Prostate gland (tissue), 2 donors: ENCODE data around the gene CHRNB2.

GRCh38 chr1:153805233-153805816, 30.1 kb downstream of the SLC27A3 start:
- PRO-cap = bidirectional peak, plus-strand start at chr1:153805612, minus-strand start at chr1:153805312
- RAMPAGE, long total RNA, 2 experiments = no peak in any of the 2 experiments

DNA sequence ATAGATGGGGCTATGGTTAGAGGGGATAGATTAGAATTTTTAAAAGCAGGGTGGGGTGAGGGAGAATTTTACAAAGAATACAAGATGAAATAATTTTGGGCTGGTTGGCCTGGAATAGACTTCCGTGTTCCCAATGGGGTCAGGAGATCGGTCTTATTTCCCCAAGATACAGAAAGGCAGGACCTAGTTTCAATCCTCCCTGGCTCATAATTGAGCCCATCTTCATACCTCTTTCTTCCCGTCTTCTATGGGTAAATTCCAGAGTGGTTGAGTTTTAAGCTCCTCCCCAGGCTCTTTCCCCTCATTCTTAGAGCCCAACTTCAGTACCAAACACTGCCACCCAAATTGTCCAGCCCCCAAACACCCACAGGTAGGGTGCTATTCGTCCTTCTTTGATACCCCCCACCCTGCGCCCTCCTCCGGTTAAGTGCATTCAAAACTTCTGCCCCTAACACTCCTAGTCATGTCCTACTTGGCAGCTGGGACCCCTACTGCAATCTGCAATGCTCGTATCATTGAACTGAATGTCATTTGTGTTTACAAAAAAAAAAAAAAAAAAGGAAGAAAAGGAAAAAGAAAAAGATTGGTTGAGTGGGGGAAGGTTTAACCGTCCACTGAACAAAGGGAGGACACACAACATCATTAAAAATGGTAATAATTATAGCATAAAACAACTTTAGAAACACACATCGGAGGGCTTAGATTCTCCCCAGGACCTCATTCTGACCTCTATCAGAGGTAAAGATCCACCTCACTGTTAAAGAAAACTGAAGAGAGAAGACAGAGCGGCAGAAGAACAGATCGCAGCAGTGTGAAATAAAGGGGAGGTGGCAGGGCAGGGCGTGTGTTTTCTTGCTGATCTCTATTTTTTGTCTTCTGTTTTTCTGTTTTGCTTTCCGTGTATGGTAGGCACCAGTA, 34.2 kb downstream of the SLC27A3 start:
- PRO-cap = no peak
- RAMPAGE, long total RNA, 2 experiments = no peak in any of the 2 experiments

DNA sequence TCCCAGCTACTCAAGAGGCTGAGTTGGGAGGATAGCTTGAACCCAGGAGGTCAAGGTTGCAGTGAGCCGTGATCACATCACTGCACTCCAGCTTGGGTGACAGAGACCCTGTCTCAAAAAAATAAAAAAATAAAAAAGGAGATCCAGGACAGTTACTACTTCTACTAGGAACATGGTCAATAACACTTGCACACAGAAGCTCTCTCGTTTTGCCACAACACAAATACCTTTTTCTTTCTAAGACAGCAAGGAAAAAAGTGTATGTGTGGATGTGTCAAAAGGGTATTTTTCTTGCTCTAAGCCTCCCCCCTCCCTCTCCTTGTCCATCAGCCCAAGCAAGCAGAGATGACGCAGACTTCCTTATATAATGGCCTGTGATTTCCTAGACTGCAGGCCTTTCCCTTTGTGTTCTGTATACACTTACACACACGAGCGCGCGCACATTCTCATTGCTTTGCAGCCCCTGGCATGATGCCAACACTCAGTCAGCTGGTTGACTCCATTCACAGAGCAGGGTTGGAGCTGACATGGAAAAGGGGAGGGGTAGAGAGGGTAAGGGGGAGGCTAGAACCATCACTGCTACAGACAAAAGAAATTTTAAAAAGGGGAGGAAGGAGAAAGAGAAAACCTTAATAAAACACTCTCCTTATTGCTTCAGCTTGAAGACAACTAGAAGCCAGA, 41.9 kb downstream of the GATAD2B start:
- PRO-cap = no peak
- RAMPAGE, long total RNA, 2 experiments = no peak in any of the 2 experiments

- PRO-cap = no peak
- RAMPAGE, long total RNA, 2 experiments = no peak in any of the 2 experiments
Observed at GRCh38 chr1:153953814-153954419, 4.5 kb downstream of the CRTC2 start.

- PRO-cap = no peak
- RAMPAGE, long total RNA, 2 experiments = no peak in any of the 2 experiments
Observed at GRCh38 chr1:153978230-153979005, 944 bp upstream of the JTB start.

GRCh38 chr1:154156761-154157392, 35.0 kb downstream of the TPM3 start:
- PRO-cap = no peak
- RAMPAGE, long total RNA, 2 experiments = no peak in any of the 2 experiments

- PRO-cap = no peak
- RAMPAGE, long total RNA, 2 experiments = no peak in any of the 2 experiments
Observed at GRCh38 chr1:154178908-154179596, 12.8 kb downstream of the TPM3 start.

GRCh38 chr1:154219060-154219469, 1.3 kb downstream of the C1orf43 start:
- PRO-cap = no peak
- RAMPAGE, long total RNA, 2 experiments = no peak in any of the 2 experiments

DNA sequence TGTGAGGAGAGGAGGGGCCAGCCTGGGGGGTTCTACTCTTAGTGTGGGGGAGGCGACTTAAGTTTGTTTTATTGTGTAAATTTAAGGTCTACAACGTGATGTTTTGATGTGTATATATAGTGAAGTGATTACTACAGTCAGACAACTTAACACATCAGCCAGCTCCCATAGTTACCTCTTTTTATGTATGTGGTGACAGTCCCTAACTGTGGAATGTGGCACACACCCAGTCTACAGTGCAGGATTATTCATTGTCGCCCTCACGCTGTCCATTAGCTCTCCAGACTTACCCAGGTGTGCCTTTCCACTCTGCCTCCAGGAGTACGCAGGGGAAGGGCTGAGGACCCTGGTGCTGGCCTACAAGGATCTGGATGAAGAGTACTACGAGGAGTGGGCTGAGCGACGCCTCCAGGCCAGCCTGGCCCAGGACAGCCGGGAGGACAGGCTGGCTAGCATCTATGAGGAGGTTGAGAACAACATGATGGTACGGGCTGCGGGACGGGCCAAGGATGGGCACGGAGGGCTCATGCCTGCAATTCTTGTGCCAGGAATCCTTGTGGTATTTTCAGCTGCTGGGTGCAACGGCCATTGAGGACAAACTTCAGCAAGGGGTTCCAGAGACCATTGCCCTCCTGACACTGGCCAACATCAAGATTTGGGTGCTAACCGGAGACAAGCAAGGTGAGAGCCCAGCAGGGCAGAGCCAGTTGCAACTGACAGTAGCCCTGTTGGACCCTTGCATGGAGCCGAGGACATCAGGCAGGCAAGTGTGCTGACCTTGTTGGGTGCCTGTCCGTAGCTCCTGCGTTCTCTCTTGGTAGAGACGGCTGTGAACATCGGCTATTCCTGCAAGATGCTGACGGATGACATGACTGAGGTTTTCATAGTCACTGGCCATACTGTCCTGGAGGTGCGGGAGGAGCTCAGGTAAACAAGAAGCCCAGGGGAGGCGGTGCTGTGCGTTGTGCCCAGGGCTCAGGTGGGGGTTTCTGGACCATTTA, 18.5 kb downstream of the ATP8B2 start:
- PRO-cap = no peak
- RAMPAGE, long total RNA, 2 experiments = start-site peak on the plus strand in 1 of 2 experiments, centred at position 423 of the sequence, 20 reads per replicate

- PRO-cap = no peak
- RAMPAGE, long total RNA, 2 experiments = no peak in any of the 2 experiments
Observed at GRCh38 chr1:154353494-154353972, 28.2 kb downstream of the ATP8B2 start.

DNA sequence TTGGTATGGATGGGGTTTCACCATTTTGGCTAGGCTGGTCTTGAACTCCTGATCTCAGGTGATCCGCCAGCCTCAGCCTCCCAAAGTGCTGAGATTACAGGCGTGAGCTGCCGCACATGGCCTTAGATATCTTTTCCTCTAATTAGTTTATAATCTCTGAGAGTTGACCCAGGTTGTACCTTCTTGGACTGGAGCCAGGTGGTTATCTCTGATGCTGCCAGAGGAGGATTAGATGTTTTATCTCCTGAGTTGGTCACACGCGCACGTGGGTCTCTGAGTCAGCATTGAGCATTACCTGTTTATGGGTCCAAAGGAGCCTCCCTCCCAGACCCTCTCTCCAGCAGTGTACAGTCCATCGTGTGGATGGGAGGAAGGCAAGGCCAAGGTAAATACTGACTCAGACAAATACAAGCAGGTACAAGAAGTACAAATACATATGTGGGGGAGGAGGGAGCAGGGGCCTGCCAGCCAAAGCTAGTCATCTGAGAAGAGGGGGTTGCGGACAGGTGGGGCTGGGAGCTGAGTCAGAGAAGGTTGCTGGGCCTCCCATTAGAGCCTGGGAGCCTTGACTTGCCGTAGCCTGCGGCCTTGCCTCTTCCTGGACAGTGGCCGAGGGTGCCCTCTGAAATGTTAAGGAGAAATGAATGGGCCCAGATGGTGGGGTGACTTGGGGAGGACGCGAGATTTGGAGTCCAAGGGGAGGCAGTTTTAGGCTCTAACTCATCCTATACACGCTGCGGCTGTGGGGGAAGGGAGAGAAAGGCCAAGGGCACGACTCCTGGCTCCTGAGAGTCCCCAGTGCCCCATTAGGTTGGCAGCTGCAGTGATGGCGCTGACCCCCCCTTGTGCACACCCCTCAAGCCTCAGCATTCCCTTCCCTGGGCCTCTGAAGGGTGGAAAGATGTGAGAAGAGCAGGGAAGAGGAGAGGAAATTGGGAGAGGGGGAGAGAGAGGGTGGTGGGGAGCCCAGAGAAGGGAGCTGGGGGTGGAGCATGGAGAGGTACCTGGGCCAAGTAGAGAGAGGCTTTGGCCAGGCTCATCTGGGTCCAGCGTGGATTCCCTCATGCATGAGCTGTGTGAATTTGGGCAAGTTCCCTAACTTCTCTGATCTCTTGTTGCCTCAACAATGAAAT, 13.3 kb downstream of the IL6R start:
- PRO-cap = bidirectional peak, plus-strand start at position 505 of the sequence, minus-strand start at position 347 of the sequence
- RAMPAGE, long total RNA, 2 experiments = no peak in any of the 2 experiments

DNA sequence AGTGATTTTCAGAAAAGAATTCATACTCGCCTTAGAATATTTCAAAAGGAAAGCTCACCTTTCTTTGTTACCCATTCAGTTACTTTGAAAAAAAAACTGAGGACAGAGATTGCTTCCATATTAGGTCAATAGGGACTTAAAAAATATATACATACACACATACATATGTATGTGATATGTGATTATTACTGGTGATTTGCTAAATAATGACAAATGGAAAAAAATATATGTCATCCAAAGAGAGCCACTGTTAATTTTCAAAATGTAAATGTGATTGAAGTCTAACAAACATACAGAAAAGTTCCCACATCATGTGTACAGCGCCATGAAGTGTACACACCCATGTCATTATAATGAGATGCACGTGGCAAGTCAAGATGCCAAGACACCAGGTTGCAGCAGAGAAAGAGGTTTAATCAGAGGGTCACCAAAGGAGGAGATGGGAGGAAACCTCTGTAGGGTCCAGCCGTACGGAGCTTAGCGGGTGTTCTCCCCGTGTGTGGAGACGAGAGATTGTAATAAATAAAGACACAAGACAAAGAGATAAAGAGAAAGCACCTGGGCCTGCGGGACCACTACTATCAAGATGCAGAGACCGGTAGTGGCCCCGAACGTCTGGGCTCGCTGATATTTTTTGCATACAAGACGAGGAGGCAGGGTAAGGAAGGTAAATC, 41.5 kb upstream of the TDRD10 start:
- PRO-cap = no peak
- RAMPAGE, long total RNA, 2 experiments = no peak in any of the 2 experiments

GRCh38 chr1:154555795-154556207, 2.7 kb downstream of the UBE2Q1 start:
- PRO-cap = no peak
- RAMPAGE, long total RNA, 2 experiments = no peak in any of the 2 experiments

DNA sequence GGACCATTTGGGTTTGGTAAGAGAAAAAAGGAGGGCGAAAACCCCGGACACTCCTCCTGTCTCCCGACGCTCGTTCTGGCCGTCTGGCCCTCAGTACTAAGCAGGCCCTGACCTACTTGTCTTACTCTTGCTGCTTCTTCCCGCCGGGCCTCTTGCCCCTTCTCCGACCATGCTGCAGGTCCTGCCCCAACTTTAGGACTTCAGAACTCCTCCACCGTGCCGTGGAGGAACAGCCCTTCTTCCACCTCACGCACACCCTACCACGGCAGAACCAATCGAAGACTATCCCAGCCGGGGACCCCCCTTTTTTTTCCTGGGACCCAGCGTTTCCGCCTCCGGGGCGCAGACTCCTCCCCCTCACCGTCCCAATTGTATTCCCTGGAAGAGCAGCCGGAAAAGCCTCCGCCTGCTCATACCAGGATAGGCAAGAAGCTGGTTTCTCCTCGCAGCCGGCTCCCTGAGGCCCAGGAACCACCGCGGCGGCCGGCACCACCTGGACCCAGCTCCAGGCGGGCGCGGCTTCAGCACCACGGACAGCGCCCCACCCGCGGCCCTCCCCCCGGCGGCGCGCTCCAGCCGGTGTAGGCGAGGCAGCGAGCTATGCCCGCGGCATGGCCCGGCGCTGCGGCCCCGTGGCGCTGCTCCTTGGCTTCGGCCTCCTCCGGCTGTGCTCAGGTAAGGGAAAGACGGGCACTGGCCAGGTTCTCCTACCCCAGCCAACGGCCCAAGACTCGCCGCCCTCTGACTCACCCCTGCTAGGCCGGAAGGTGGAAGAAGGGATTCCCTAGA, at the start of gene CHRNB2:
Gene CHRNB2 (plus strand): TSS at position 345 of the 789 bp plus-strand sequence.
- PRO-cap = no peak
- RAMPAGE, long total RNA, 2 experiments = no peak in any of the 2 experiments

- PRO-cap = no peak
- RAMPAGE, long total RNA, 2 experiments = no peak in any of the 2 experiments
Observed at GRCh38 chr1:154584475-154585113, 17.0 kb downstream of the CHRNB2 start.

DNA sequence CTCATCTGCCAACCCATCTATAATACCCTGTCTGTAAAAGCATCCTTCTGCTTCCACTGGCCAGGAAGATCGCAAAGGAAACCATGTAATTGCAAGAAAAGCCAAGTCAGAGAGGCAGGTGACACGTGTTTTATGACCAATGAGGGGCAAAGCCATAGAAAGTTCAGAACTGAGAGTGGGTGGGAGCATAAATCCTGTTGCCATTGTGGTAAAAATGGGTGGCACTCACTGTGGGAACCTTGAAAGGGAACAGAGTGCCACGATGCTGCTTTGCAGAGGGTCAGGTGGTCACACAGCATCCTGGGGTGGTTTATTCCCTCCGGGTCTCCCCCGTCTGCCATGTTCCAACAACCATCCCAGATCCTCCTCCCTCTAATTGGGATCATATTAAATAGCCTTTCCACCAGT, 78.2 kb downstream of the KCNN3 start:
- PRO-cap = no peak
- RAMPAGE, long total RNA, 2 experiments = no peak in any of the 2 experiments

DNA sequence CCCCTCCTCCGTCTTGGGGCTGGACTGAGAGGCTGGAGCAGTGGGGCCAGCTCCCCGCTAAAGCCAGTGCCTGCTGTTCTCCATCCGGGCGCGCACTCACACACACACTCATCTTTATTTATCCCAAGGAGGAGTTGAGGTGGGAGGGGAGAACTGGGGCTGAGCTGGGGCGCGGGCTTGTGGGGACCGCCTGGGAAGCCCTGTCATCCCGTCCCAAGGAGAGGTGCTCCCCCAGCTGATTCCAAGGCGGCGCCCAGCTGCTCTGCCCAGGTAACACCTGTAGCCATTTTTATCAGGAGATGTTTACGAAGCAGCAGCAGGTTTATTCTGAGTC, 2.1 kb downstream of the KCNN3 start:
- PRO-cap = no peak
- RAMPAGE, long total RNA, 2 experiments = no peak in any of the 2 experiments

DNA sequence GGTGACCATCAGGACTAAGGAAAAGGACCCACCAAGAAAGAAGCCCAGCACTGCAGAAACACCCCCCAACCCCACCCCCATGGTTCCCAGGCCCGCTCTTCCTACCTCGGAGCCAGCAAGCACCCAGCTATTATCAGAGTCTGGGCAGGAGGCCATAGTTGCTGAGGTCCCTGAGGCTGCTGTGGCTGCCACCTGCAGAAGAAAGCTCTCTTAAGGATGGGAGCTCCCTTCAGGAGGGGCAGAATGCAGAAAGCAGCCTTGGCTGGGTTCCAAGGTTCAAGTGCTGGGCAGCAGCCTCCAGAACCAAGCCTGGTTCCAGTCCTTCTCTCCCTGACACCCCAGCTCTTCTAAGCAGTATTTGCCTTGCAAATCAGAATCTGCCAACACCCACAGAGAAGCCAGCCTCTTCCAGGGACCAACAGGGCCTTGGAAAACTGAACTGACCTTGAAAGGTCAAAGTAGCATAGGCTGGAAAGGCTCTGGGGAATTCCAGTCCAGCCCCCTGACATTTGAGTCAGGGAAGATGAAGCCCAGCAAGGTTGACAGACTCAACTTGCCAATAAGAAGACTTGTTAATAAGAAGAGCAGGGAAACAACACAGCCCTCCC, 2.2 kb downstream of the PBXIP1 start:
- PRO-cap = no peak
- RAMPAGE, long total RNA, 2 experiments = no peak in any of the 2 experiments

- PRO-cap = no peak
- RAMPAGE, long total RNA, 2 experiments = no peak in any of the 2 experiments
Observed at GRCh38 chr1:154968385-154969178, 2.0 kb downstream of the SHC1 start.

DNA sequence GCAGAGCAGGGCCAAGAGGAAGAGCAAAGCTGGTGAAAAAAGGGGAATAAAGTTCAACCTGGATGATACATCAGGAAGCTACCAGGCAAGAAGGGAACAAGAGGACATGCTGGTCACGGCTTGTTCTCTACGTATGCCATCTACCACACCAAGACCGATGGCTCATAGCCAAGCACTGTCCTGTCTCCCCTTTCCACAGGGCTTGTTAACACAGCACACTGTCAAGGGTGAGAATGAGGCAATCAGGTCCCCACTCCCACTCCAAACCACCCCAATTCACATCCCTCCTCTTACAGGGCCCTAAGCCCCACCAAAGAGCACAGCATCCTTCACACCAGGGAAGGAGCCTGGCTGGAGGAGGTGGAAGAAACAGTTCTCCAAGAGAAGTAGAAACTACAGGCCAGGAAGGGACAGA, 800 bp upstream of the SHC1 start:
- PRO-cap = no peak
- RAMPAGE, long total RNA, 2 experiments = no peak in any of the 2 experiments